Ascending aorta (tissue), 1 donor: Measurements from ENCODE around the gene FLRT1.

GRCh38 chr11:62552803-62553764 lies 6.5 kb upstream of the AHNAK start:
- PRO-cap, result unidirectional peak, minus-strand start at chr11:62553524

DNA sequence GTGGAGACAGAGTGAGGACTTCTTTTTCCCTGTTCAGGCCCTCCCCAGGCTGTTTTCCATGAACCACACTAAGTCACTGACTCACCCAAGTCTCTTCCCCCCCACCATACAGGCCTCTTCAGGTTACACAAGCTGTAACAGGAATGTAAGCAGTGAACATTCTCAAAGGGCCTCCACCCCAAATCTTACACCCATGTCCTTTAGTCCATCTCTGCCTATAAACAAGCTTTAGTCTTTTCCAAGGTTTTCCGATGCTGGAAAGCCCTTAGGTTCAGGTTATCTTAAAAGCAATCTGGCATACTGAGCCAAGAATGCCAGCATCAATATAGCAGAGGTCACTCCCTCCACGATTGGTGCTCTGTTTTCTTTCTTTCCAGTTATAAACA lies 13.0 kb downstream of the EEF1G start:
- PRO-cap, result no peak

DNA sequence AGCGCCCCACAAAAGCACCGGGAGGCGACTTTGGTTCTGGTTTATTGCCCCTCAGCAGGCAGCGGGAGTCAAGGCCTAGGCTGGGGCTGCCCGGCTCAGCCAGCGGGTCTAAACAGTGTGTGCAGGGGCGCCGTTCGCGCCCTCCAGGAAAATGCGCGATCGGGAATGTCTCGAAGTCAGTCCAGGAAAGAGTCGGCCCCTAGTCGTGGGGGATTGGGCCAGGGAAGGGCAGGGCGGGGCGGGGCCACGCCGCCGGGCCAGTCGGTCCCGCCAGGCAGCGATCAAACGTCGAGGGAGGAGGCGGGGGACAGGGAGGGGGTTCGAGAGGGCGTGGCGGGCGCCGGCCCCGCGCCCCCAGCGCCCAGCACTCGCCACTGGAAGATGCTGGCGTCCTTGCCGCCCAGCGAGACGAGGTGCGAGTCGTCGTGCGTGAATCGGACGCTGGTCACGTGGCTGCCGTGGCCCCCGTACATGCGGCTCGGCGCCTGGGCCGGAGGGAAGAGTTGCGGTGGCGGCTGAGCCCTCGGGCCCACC lies 596 bp upstream of the MTA2 start:
- PRO-cap, result bidirectional peak, plus-strand start at position 284 of the sequence, minus-strand start at position 153 of the sequence

- PRO-cap, result unidirectional peak, plus-strand start at chr11:62753940
Measured at GRCh38 chr11:62753256-62754011, 526 bp downstream of the ZBTB3 start.

GRCh38 chr11:62795557-62796848 lies 4.2 kb upstream of the TMEM223 start:
- PRO-cap, result no peak

DNA sequence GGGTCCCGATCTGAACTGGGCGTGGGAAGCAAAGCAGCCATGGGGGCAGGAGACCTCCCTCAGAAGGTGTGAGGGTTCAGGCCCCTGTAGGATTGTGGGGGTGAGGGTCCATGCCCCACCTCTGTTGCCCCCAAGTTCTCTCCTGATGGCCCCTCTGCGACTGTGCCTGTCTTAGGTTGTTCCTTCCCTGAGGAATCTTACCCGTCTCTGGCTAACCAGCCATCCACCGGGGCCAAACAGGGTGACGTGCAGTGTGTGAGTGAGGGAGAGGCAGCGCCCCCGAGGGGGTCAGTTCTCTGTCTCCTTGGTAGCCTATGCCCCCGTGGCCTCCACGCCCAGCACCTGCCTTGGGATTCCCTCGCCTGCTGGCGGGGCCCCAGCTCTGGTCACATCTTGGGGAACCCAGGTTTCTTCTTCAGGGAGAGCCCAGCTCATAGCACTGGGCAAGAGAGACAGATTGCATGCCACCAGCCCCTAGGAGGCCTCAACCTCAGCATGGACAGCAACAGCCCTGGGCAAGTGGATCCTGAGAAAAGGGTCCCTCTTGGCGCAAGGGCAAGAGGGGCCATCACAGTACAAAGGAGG lies 5.8 kb downstream of the NXF1 start:
- PRO-cap, result no peak

- PRO-cap, result unidirectional peak, plus-strand start at chr11:62842156
Measured at GRCh38 chr11:62841925-62842945, 2.8 kb upstream of the WDR74 start.

DNA sequence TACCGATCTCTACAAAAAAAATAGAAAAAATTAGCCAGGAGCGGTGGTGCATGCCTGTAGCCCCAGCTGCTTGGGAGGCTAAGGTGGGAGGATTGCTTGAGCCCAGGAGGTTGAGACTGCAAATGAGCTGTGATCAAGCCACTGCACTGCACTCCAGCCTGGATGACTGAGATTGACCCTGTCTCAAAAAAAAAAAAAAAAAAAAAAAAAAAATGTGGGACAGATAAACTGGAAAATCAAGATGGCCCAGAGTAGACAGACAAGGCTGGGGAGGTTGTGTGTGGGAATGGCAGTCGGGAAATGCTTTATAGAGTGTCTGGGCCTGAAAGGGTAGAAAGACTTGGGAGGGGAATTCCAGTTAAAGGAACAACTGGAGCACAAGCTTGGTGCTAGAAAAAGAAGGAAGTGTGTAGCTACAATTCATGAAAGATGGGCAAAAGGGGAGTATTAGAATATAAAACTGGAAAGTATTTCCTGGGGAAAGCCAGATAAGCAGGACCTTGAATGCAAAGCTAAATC lies 18.2 kb upstream of the WDR74 start:
- PRO-cap, result no peak

DNA sequence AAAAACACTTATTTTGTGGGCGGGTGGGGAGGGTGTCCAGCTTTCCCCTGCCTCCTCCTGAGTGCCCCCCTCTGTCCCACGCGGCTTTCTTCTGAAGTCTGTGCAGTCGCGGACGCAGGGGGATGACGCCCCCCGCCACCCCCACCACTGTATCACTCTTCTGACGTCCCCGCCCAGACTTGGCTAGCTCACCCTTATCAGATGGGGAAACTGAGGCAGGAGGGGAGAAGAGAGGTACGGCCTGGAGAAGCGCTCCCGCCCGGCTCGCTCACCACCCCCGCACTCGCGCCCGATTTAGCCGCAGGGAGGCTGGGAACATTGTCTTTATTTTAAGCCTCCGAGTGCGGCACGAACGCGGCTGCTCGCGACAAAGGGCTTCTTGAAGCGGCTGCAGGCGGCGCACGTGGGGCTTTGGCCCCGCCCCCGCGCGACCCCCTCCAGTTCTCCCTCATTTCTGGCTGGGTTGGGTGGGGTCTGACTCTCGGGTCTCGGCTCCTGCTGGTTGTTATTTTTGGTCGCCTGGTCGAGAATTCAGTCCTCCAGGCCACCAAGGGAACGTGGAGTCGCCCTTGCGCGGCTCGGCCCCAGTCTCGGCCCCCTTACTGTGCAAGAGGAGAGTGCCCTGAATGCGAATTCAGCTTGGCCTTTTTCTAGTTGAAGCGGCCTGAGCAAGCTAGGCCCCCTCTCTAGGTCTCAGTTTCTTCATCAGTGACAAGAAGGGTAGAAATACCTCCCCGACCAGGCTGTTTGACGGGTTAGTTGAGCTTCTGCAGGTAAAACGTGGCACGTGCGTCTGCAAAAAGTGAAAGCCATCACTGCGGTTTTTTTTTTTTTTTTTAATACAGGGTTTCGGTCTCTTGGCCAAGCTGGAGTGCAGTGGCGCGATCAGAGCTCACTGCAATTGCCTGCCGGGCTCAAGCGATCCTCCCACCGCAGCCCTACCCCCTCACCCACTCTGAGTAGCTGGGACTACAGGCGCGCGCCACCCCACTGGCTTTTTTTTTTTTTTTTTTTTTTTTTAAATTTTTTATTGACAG lies 2.6 kb upstream of the CHRM1 start:
- PRO-cap, result no peak

DNA sequence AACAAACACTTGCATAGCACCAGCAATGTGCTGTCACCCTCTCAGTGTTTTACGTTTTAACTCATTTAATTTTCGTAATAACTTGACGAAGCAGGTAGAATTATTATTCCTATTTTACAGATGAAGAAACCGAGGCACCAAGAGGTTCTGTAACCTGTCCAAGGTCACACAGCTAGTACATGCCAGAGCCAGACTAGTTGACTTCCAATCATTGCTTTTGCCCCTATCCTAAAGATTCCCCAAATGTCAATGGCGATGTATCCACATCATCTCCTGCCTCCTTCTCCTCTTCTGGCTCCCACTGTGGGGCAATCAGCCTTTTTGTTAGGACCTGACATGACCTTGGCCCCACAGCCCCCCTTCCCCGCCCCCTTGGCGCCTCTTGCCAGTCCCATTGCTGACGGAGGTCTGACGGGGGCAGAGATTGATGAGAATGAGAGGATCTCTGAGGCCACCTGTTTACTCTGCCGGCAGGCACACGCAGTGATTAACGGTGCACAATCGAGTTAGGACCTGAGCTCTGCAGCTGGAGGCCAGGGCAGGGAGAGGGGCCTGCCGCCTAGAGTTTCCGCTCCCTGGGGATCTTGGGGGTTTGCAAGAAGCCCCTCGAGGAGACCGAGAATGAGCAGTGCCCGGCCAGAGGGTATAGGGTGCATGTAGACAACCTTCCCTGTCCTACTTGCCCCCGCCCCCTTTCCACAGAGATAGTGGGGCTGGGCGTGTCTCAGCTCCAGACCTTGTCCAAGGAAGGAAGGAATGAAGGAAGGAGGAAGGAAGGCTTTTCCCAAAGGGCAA lies 6.8 kb upstream of the CHRM1 start:
- PRO-cap, result no peak

- PRO-cap, result no peak
Measured at GRCh38 chr11:63240525-63240934, 2.9 kb downstream of the SLC22A25 start.

DNA sequence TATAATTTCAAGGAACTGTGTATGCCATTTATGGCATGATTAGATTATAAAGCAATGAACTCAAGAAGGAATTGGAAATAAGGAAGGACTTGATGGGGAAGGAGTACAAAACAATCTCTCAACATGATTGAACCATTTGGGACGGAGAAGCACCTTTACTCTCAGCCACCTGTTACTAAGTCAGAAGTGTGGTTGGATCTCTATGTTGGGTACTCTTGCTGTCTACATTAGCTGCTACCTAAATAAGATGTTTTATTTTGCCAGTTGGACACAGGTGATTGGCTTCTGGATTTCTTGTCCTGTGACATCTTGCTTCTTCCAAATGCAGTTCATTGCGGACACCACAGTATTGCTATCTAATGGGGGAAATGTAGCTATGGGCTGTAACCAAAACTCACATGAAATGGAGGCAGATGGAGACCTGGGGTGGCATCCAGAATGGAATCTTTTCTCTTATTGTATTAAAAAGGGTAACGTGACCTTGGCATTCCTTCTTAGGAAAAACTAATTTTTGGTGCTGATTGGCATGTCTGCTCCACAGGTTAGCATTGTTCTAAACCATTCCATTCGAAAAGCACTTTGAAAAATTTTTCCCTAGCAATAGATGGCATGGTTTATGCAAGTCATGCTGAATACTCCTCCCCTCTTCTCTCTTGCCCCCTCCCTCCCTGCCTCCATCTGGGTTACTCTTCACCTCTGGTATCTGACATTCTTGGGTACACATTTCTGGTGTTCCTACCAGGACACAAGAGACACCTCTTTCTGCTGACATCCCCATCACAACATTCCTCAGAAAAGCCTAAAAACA lies 1.2 kb upstream of the SLC22A25 start:
- PRO-cap, result no peak

GRCh38 chr11:63488754-63489292 lies 2.1 kb downstream of the PLAAT5 start:
- PRO-cap, result no peak

- PRO-cap, result no peak
Measured at GRCh38 chr11:63489858-63490165, 1.2 kb downstream of the PLAAT5 start.

DNA sequence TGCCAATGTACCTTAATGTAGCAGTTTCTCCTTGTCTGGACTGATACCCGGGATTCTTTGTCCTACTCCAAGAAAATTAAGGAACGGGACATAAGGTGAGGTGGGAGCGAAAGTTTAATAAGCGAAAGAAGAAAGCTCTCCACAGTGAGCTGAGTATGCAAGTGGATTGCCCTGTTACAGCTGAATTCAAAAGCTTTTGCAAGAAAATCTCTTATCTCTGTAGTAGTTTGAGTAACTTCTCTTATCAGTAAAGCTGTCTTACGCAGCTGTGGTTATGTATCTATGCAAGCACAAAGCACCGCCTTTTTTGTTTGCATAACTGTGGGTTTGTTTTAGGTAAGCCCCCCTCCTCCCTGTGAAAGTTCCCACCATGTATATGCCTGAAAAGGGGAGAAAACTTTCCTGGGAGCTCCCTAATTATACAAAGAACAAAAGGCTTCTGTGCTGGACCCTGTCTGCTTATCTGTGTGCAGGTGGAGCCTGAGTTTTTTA lies 672 bp upstream of the PLAAT5 start:
- PRO-cap, result no peak

DNA sequence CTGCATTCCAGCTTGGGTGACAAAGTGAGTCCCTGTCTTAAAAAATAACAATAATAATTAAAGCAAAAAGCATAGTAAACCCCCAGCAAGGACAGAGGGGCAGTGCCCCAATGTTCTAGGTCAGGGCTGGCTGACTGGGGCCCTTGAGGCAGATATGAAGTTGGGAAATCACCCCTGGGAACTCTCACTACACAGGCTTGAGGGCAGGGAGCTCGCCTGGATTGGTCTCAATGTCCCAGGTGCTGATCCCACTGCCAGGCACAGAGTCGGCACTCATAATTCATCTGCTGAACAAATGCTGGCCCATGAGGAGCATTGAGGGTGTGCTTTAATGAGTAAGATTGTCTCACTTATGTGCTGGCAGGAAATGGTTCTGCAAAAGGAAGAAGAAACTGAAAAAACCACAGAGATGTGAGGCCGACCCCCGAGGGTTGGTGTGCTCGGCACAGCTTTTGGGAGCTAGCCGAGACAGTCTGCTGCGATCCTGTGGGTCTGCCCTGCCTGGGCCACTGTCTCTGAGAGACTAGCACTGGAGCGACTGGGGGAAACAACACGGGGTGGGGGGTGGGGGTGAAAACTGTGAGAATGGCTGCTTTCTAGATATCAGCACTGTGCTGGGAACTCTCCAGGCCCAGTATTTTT lies 9.4 kb downstream of the PLAAT2 start:
- PRO-cap, result no peak

DNA sequence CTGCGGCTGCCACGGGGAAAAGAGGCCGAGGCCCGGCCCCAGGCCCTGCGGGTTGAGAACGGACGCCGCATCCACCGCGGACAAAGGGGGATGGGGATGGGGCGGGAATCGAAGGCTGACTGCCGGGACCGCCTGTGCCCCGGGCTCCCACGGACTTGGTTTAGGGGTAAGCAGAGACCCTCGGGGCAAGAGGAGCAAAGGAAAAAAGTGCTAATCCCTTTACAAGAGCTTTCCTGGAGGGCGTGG lies 6.2 kb downstream of the ZFTA start:
- PRO-cap, result no peak

DNA sequence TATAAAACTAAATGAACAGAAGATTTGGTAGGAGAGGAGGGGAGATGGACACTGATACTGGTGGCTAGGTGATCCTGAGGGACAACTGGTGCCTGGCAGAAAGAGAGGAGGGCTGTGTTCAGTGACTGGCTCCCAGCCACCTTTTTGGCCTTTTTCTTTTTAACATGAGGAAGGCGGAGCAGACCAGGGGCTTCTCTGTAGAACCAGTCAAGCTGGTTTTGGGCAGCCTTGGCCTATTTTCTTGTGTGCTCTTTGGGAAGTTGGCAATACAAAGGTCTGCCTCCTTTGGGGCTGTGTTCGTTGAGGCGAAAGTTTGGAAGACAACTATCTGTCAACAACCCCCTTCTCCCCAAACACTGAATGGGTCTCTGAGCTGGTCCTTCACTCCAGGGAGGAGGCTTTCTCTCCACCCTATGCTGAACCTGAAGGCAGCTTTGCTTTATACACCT lies 8.4 kb downstream of the MARK2 start:
- PRO-cap, result no peak

- PRO-cap, result no peak
Measured at GRCh38 chr11:63946727-63947209, 8.0 kb downstream of the NAA40 start.

- PRO-cap, result no peak
Measured at GRCh38 chr11:64035439-64036163, at the start of gene FLRT1. Gene FLRT1, plus strand, starts transcription at chr11:64035931.